ENCODE measurements around the genes PCBP2, HOXC6 and SMUG1.

- PRO-cap: no peak
- RAMPAGE, long total RNA, 4 experiments: no peak in any of the 4 experiments
Measured at GRCh38 chr12:53229410-53229900, 2.6 kb downstream of the RARG start.

GRCh38 chr12:53234026-53234749 lies 2.2 kb upstream of the RARG start:
- PRO-cap: no peak
- RAMPAGE, long total RNA, 4 experiments: no peak in any of the 4 experiments

DNA sequence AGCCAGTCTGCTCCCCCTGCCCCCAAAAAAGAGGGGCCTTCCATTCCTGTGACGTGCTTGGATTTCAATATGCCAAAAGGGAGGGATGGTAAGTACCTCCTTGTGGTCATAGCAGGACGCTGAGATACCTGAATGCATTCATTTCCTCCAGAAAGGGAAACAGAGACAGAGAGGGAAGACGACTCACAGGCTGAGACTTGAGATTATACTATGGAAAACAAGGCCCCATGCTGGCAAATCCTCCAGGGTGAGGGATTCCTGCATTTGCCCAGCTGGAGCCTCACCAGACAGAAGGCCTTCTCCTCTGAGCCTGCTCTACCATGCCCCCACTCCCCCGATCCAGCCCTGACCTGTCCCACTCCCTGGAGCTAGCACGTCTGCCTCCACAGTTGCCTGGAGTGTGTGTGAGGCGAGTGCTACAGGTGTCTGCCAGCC lies 3.9 kb upstream of the RARG start:
- PRO-cap: no peak
- RAMPAGE, long total RNA, 4 experiments: no peak in any of the 4 experiments

- PRO-cap: no peak
- RAMPAGE, long total RNA, 4 experiments: no peak in any of the 4 experiments
Measured at GRCh38 chr12:53236573-53236959, 4.6 kb upstream of the RARG start.

DNA sequence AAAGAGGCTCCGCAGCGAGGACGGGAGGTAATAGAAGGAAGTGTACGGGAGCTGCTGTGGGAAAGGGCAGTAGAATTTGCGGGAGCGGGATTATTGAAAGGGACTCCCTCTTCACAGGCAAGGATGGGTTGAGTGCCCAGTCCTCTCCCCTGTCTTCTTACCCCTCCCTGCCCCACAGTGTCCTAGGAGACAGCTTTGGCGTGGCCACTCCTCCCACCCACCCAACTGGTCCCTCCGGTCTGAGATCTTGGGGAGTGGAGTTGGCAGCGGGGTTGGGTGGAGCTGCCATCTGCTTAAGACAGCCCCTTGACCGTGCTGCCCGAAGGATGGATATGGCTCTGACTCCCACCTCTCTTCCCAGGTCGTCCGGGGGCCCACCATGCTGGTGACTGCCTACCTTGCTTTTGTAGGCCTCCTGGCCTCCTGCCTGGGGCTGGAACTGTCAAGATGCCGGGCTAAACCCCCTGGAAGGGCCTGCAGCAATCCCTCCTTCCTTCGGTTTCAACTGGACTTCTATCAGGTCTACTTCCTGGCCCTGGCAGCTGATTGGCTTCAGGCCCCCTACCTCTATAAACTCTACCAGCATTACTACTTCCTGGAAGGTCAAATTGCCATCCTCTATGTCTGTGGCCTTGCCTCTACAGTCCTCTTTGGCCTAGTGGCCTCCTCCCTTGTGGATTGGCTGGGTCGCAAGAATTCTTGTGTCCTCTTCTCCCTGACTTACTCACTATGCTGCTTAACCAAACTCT lies 736 bp downstream of the MFSD5 start:
- PRO-cap: unidirectional peak, minus-strand start at position 159 of the sequence; unidirectional peak, minus-strand start at position 507 of the sequence
- RAMPAGE, long total RNA, 4 experiments: no peak in any of the 4 experiments

DNA sequence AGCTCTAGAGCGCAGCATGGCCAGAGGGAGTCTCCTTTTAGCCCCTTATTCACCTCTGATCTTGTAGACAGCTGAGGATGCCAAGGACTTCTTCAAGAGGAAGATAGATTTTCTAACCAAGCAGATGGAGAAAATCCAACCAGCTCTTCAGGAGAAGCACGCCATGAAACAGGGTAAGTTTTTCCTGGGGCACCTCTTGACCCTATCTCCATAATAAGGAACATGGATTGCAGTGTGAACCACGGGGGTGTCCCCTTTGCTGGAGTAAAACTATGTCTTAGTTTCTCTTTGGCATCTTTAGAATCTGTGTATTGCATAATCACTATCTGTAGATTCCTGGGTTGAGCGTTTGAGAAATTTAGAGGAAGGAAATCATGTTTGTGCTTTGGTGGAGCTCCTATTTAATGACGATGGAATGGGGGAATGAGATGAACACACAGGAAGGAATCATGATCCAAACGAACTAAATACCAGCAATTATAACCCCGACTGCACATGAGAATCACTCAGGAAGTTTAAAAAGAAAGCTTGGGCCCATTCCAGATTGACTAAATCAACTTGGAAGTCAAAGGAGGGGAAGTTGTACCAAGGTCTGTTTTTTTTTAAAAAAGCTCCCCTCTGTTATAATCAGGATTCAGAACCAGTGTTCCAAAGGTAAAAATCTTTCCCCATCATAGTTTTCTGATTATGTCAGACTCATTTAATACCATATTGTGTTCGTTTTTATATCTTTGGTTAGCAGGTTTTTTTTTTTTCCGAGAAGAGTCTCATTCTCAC lies 1.3 kb upstream of the MYG1 start:
- PRO-cap: no peak
- RAMPAGE, long total RNA, 4 experiments: no peak in any of the 4 experiments

- PRO-cap: no peak
- RAMPAGE, long total RNA, 4 experiments: no peak in any of the 4 experiments
Measured at GRCh38 chr12:53324420-53324661, 2.9 kb upstream of the AAAS start.

- PRO-cap: bidirectional peak, plus-strand start at chr12:53452105, minus-strand start at chr12:53451834
- RAMPAGE, long total RNA, 4 experiments: no peak in any of the 4 experiments
Measured at GRCh38 chr12:53451870-53452170, at the start of gene PCBP2. TSS of gene PCBP2 (plus strand) at chr12:53452102.

GRCh38 chr12:53675368-53676029 lies 384 bp downstream of the ATP5MC2 start:
- PRO-cap: no peak
- RAMPAGE, long total RNA, 4 experiments: no peak in any of the 4 experiments

DNA sequence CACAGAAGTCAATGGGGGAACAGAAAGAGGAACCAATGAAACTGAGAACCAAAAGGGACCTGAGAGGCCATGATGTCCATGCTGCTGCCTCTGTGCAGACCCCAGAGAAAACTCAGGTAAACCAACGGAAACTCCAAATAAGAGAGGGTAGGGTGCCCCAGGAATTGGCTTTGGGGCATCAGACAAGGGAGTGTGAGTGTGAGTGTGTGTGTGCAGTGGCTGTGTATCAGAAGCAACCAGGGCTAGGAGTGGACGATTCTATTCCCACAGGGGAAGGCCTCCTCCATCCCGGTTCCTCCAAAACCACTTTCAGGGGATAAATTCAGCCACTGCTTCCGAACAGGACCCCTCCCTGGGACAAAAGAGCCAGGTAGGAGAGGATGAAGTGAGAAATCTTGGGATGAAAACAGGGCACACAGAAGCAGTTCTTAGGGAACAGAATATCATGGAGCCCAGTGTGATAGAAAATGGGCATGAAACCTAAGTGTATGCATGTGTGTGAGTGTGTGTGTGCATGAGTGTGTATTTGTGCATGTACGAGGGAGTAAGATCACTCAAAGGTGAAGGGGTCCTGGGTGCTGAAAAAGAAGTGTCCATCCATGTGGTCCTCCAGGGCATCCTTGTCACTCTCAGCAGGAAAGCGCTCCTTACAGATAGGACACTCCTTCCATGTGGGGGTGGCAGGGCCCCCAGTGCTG lies 15.7 kb downstream of the CALCOCO1 start:
- PRO-cap: no peak
- RAMPAGE, long total RNA, 4 experiments: no peak in any of the 4 experiments

DNA sequence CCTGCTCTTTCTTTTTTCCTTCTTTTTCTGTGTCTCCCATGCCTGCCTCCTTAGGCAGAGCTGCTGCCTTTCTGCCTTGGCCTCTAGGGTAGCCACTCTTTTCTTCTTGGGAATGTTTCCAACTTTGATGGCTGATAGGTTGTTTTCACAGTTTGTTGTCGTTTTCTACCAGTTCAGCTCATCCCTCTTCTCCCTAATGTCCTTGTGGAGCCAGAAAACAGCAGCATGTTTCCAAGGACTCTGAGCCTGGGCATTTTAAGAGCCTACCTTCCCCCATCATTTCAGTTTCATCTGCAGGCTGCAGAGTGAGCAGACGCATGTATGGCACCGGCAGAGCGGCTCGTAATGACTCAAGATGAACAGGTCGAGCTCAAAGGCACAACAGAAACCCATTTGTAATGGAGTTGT lies 79.3 kb upstream of the CALCOCO1 start:
- PRO-cap: no peak
- RAMPAGE, long total RNA, 4 experiments: no peak in any of the 4 experiments

- PRO-cap: no peak
- RAMPAGE, long total RNA, 4 experiments: no peak in any of the 4 experiments
Measured at GRCh38 chr12:53979736-53980740, 4.9 kb upstream of the HOXC10 start.

DNA sequence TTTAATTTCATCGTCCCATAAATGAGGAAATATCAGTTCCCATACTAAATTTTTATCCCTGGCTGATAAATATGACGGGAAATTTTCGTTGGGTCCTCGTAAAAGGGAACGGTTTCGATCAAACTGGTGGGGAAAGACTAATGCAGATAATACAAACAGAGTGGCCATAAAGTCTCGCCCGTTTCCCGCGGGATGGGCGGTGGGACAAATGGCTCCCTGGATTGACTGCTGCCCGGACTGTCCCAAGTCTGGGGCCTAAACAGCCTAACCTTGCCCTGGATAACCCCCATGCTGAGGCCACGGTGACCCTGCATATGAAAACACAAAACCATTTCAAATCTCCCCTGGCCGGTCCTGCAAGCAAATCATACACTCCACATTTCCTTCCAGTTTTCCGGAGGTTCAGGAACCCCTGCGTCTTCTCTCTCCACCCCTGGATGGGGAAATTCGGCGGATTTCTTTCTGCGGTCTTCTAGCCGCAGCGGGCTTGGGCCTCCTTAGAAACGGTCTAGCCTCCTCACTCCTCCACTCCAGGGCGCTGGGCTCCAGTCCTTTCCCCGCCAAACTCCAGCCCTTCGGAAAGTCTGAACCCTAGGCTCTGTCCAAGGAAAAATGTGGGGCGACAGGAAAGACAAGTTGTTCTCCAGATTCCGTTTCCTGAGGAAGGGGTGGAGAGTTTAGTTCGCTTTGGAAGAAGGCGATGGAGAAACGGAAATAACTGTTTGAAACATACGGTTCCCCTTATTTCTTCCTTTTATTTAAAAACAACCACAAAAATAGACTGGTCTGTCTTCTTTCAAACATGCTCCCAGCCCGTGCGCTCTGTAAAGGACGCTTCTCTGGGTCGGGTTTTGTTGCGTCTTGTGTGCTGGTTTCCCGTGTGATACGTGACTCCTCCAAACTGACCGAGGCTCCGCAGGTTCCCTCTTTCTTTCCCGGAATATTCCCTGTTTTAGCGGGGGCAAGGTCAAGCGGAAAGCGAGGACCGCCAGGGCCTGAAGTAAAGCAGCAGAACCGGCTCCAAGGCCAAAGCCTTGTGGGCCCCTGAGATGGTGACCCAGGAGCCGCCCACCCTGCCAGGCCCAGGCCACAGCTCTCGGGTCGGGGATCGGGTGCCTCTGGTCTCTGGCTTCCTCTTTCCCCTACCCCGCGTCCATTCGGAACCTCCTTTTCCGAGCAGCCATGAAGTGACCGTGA lies 1.3 kb upstream of the HOXC10 start:
- PRO-cap: no peak
- RAMPAGE, long total RNA, 4 experiments: no peak in any of the 4 experiments

DNA sequence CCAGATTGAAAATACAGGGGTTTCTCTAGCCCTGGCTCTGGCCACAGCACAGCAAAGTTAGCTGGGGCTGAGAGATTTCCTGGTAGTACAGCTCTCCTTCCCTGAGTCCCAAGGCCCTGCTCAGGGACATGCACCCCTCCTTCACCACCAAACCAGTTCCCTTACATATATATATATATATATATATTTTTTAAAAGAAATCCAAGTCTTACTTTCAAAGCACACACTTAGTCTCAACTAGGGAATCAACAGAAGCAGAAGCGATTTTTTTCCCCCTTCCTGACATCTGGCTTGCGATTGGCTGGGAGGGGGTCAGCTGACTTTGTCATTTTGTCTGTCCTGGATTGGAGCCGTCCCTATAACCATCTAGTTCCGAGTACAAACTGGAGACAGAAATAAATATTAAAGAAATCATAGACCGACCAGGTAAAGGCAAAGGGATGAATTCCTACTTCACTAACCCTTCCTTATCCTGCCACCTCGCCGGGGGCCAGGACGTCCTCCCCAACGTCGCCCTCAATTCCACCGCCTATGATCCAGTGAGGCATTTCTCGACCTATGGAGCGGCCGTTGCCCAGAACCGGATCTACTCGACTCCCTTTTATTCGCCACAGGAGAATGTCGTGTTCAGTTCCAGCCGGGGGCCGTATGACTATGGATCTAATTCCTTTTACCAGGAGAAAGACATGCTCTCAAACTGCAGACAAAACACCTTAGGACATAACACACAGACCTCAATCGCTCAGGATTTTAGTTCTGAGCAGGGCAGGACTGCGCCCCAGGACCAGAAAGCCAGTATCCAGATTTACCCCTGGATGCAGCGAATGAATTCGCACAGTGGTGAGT lies at the start of gene HOXC6:
TSS of gene HOXC6 (plus strand) at position 359 of the 846 bp plus-strand sequence.
- PRO-cap: no peak
- RAMPAGE, long total RNA, 4 experiments: no peak in any of the 4 experiments

GRCh38 chr12:54082476-54082913 lies 28.9 kb downstream of the HOXC4 start:
- PRO-cap: no peak
- RAMPAGE, long total RNA, 4 experiments: no peak in any of the 4 experiments

DNA sequence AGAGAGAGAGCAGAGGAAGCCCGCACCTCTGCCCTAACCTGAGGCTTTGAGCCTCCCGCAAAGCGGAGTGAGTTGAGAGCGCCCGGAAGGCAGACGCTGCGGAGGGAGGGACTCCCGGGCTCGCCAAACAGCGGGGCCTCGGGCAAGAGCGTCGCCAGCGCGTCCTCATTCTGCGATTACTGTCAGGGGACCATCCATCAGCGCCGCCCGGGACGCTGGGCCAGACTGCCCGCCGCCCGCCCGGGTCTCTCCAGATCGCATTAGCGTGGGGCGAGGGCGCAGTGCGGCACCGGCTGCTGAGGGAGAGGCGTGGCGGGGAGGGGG lies 36.7 kb downstream of the HOXC4 start:
- PRO-cap: no peak
- RAMPAGE, long total RNA, 4 experiments: no peak in any of the 4 experiments

- PRO-cap: no peak
- RAMPAGE, long total RNA, 4 experiments: start-site peak on the minus strand in 1 of 4 experiments, at chr12:54161391-54161910 at its widest, 22 reads per replicate
Measured at GRCh38 chr12:54161541-54162112, 27.2 kb downstream of the SMUG1 start.

GRCh38 chr12:54188441-54189445 lies at the start of gene SMUG1:
TSS of gene SMUG1 (minus strand) at chr12:54188985.
- PRO-cap: unidirectional peak, minus-strand start at chr12:54188932; unidirectional peak, minus-strand start at chr12:54188974
- RAMPAGE, long total RNA, 4 experiments: start-site peak on the minus strand in 2 of 4 experiments, at chr12:54188964-54188996 at its widest, 30 to 70 reads per replicate

DNA sequence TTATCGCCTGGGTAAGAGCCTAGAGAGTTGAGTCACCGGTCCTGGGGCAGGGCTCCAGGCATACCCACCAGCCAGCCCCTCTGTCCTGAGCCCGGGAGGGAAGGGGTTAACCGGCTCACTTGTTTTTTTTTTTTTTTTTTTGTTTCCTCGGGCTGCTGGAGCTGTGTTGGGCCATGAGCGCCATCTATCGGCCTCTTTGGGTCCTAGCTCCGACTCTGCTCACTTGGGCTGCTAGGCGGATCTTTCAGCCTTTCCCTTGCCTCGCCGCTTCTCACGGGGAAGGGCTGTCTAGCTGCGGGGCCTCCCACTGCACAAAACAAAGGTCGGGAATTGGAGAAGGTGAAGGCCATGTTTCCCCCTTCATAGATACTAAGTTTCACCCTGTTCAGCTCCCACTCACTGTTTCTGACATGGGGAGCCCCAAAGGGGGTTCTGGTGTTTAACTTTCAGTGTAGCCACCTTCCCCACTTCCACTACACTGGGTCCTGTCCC lies 2.8 kb upstream of the SMUG1 start:
- PRO-cap: no peak
- RAMPAGE, long total RNA, 4 experiments: no peak in any of the 4 experiments

DNA sequence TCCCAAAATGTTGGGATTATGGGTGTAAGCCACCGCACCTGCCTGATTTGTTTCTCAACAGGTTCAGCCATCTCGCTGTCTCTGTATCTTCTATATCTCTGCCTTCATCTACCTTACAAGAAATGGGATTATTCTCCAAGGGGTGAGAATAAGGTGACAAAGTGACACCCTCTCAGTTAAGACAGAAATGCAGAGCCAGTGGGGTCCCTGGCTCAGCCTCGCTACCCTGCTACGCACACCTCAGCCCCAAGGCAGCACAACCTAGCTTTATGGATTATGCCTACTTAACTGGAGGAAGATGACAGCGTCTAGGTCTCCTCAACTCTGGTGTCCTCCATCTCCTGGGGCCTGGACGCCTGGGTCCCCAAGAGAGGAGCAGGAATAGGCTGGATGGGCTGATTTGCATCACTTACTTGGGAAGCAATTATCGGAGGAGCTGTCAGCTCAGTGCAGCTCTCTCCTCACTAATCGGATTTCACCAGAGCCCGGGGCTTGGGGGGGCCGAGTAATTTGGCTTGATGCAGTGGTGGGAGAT lies 4.4 kb upstream of the SMUG1 start:
- PRO-cap: no peak
- RAMPAGE, long total RNA, 4 experiments: no peak in any of the 4 experiments

Data from transverse colon (tissue), 4 donors.